ENCODE data around the genes DHRS4L2 and DCAF11.

DNA sequence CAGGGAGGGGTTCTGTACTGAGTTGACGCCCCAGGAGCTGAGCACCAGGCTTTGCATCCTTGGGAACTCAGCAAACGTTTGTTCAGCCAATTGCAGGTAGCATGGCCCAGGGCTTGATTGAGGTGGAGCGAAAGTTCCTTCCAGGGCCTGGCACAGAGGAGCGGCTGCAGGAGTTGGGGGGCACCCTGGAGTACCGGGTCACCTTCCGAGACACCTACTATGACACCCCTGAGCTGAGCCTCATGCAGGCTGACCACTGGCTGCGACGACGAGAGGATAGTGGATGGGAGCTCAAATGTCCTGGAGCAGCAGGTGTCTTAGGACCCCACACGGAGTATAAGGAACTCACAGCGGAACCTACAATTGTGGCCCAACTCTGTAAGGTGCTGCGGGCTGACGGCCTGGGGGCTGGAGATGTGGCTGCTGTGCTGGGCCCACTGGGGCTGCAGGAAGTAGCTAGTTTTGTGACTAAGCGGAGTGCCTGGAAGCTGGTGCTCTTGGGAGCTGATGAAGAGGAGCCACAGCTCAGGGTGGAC, 654 bp downstream of the THTPA start:
- PRO-cap: no peak
- RRBS: no CpG with 5 or more reads among the region's 14 CpGs

GRCh38 chr14:23561433-23561909, 5.4 kb downstream of the THTPA start:
- PRO-cap: no peak
- RRBS: no CpG with 5 or more reads among the region's 3 CpGs

DNA sequence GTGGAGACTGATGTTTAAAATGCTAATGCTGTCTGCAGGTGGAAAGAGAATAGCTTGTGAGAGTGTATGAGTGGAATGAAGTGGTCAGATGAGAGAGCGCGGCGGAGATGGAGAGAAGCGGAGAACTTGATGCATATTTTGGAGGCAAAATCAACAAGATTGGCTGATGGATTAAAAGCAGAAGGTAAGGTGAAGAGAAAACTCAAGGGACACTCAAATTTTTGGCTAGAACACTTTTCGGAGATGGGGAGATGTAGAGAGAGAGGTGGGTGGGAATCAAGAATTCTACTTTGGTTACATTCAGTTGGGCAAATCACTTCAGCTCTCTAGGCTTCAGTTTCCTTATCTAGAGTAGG, 23.5 kb upstream of the DHRS2 start:
- PRO-cap: no peak
- RRBS: no CpG with 5 or more reads among the region's 5 CpGs

GRCh38 chr14:23613944-23614440, 22.2 kb upstream of the DHRS2 start:
- PRO-cap: no peak
- RRBS: no CpG with 5 or more reads among the region's 2 CpGs

- PRO-cap: no peak
These were observed 6.2 kb upstream of the DHRS2 start for GRCh38 chr14:23629908-23630331.

DNA sequence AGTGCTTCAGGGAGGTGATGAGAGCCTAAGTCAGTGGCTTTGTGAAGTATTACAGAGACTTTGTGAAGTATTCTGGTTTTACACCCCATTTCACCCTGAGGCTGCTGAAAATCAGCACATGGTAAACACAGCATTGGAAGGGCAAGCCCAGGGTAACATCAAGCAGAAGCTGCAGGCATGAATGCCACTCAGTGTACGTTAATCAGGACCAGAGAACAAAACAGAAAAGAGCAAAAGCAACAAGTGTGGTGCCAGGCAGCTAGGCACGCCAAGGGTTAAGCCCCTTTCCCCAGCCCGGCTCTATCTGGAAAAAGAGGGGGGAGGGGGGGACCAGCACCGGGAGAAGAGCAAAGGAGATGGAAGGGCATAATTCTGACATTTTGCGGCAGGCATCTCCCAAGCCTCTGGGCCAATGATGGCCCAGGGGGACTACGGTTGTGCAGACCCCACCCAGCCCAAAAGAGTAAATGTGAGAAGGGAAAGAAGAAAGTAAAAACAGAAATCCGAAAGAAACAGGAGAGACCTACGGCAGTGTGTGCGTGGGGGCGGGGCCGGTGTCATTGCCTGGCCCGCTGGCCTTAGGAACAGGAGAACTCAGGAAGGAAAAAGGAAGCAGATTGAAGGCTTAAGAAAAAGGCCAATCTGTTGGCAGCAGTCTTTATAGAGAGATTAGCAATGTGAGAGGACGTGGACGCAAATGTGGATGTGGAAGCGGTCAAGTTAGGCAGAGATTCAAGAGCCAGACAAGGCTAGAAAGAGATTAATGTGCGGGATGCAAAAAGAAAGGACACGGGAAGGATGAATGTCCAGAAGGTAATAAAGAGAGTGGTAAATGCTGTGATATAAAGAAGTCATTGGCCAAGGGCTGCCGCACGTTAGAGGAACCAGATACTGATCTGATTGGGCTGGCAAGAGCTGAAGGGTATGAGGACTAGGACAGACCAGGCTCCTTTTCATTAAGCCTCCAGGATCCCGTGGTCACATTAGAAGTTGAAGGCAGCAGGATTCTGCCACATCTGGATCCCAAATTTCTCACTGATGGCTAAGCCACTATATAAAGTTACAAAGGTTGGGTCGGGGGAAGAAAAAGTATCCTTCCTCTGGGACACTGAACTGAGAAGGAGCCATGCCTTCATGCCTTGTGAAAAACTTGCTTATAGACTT, 59.2 kb downstream of the DHRS2 start:
- PRO-cap: no peak
- RRBS: no CpG with 5 or more reads among the region's 21 CpGs

GRCh38 chr14:23988634-23989108, at the start of gene DHRS4L2:
DHRS4L2 (plus strand) TSS chr14:23988929.
- PRO-cap: bidirectional peak, plus-strand start at chr14:23988954, minus-strand start at chr14:23988755
- RRBS: no CpG with 5 or more reads among the region's 33 CpGs

- PRO-cap: no peak
- RRBS: no CpG with 5 or more reads among the region's 57 CpGs
These were observed 18.0 kb downstream of the DHRS4L2 start for GRCh38 chr14:24006612-24007299.

DNA sequence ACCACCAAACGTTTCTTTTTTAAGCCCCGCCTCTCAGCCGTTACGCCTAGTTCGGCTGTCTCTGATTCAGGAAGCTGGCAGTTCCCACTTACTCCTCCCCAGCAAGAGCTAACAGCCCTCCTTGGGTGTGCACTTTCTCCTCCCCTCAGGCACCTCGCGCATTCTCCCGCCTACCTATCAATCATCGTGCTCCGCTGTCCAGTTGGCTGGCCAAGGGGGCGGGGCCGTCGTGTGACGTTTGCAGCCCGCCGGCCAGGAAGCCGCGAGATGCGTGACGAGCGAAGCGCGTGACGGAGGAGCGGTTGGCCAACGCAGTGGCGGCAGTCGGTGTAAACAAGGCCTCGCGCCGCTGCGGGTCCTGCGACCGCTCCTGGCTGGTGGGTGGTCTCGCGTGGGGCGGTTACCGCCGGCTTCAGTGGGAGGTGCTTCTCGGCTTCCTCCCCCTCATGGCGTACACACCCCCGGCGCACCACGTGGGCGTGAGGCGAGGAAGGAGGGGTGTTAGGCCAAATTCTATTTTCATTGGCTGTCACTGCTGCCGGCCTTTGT, at the start of gene DCAF11:
Gene DCAF11, plus strand, starts transcription at position 230 of the 549 bp plus-strand sequence.
- PRO-cap: bidirectional peak, plus-strand start at position 265 of the sequence, minus-strand start outside the sequence
- RRBS: 2% methylated on average over 9 of the region's 47 CpGs

GRCh38 chr14:24123463-24124105, 6.9 kb upstream of the FITM1 start:
- PRO-cap: no peak
- RRBS: no CpG with 5 or more reads among the region's 3 CpGs

- PRO-cap: no peak
- RRBS: no CpG with 5 or more reads among the region's 27 CpGs
These were observed 2.0 kb downstream of the FITM1 start for GRCh38 chr14:24132224-24133030.

GRCh38 chr14:24147902-24148569, 738 bp downstream of the RNF31 start:
- PRO-cap: no peak
- RRBS: no CpG with 5 or more reads among the region's 18 CpGs

DNA sequence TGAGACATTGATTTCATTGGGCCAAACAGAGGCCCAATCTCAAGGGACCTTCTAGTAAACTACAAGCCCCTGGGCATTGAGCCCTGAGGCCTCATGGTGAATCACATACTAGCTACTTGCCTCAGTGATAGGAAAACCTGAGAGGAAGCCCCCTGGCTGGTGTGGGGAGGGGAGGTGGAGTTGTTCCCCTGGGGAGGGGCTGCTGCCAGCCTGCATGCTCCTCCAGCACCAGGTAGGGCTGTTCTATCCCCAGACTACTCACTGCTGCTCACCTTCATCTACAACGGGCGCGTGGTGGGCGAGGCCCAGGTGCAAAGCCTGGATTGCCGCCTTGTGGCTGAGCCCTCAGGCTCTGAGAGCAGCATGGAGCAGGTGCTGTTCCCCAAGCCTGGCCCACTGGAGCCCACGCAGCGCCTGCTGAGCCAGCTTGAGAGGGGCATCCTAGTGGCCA, 3.3 kb downstream of the IRF9 start:
- PRO-cap: no peak
- RRBS: no CpG with 5 or more reads among the region's 7 CpGs

- PRO-cap: no peak
- RRBS: no CpG with 5 or more reads among the region's 14 CpGs
These were observed 5.3 kb downstream of the IPO4 start for GRCh38 chr14:24183160-24183882.

DNA sequence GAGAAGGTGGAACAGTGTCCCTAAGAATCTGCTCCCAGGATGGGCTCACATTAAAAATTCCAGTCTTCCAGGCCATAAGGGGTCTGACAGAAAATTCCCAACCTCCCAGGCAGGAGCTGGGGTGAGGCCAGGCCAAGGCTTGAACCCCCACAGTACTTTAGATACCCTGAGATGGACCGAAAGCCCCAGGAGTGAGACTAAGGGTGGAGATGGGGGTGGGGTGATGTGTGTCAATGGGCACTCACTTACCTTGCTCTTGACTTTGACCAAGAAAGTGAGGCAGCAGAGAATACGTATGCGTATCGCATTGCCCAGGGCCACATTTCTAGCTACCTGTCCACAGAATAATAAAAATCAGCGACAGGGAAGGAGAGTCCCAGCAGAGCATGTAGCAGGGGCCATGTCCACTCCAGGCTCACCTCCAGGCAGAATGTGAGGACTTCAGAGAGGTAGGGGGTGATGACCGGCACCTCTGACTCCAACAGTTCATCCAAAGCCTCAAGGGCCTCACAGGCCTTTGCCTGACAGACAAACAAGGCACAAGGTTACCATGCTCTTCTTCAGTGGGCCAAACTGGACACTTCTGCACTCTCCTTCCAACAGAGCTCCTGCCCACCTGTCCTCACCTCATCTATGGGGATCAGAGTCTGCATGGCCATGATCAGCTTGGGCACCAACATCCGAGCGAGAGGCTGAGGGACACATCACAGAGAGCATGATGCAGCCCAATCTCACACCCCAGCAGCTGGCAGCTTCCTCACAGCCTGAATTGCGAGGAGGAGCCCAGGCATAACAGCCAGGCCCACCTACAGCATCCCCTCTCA, 1.9 kb downstream of the IPO4 start:
- PRO-cap: no peak
- RRBS: no CpG with 5 or more reads among the region's 9 CpGs

DNA sequence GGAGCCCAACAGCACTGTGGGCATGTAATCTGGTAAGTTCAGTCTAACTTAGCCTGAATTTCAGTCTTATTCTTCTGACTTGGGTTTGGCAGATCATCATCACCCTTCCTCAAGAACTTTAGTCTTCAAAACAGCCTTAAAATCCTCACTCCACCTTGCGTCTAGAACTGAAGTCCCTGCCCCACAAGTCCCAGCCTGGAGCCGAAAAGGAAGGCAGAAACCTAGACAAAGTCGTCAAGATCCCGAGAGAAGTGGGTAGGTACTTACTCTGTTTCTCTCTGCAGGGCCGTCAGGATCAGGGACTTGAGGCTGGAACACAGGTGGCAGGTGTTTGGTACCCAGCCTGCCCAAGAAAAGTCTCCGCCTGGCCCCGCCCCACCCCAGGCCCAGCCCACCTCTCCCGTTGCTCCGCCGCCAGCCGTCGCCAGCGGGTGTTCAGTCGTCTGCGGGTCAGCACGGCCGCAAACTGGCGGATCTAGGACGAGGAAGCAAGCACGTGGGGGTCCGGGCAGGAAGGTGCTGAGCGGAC, 603 bp downstream of the IPO4 start:
- PRO-cap: bidirectional peak, plus-strand start at position 438 of the sequence, minus-strand start at position 353 of the sequence
- RRBS: 2% methylated on average over 2 of the region's 22 CpGs

- PRO-cap: no peak
- RRBS: no CpG with 5 or more reads among the region's 9 CpGs
These were observed 3.1 kb downstream of the TGM1 start for GRCh38 chr14:24259827-24260265.

DNA sequence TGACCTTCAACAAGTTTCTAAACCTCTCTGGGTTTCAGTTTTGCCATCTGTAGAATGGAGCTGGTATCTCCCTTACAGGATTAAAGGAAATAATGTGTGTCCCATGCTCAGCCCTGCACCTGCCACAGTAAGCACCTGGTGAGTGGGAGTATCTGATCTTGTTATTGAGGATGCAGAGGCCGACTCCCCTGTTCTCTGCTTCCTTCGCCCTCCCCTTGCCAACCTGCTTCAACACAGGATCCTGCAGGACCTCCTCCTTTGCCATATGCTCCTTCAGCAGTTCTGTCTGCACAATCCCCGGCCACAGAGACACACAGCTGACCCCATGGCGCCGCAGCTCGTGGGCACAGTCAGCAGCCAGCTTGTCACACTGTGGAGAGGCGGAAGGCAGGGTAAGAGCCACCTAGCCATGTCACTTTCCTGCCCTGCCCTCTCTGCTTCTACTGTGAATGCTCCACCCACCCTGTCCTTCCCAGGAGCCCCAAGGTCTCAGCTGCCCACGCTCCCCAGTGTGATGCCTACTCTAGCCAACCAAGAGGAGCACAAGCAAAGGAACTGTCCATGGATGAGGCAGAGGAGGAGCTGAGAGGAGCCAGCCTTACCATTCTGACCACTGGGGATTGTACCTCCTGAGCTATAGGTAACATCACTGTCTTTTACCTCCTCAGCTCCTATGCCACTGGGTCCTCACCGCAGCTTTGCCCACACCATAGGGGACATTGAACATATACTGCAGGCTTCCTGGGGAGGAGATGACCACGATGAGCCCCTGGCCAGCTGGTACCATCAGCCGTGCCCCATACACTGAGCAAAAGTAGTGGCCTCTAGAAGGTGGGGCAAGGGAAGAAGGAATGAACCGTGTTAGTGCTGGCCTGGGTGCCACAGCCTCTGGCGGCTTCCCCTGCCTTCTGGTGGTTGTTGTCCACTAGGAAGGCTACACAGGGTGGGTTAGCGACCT, 7.3 kb downstream of the DHRS1 start:
- PRO-cap: no peak
- RRBS: no CpG with 5 or more reads among the region's 14 CpGs

- PRO-cap: no peak
- RRBS: no CpG with 5 or more reads among the region's 10 CpGs
These were observed 504 bp downstream of the CIDEB start for GRCh38 chr14:24307292-24307653.

DNA sequence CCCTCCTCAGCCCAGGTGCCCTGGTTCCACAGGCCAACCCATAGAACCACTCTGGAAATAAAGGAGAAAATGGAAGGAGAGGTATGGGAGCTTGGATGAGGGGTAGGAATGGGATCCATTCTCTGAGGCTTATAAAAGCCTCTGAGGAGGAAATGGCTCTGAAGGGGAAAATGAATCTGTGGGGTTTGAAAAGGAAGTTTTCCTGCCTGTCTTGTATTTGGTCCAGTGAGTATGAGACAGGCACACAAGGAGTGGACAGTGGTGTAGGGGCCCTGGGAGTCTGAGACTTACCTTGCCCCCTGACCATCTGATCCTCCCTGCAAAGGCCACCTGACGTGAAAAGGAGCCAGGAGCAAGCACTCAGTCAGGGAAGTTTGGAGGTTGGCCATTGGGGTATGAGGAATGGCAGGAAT, 866 bp downstream of the LTB4R start:
- PRO-cap: no peak
- RRBS: no CpG with 5 or more reads among the region's 1 CpG

Data from MCF 10A (cell line).